Cytotoxic T cell (primary cell): Measurements from ENCODE around the genes ALDOC, TRAF4, DHRS13 and TAOK1.

- PRO-cap, 2 experiments: peak in 2 of 2 experiments; most common plus-strand start chr17:28577104 (in 1); most common minus-strand start chr17:28576894 (in 1)
These were observed at the start of gene ALDOC for GRCh38 chr17:28576786-28577508. Gene ALDOC, minus strand, starts transcription at chr17:28576895.

GRCh38 chr17:28623586-28624047, 9.6 kb upstream of the RSKR start:
- PRO-cap, 2 experiments: no peak in any of the 2 experiments

DNA sequence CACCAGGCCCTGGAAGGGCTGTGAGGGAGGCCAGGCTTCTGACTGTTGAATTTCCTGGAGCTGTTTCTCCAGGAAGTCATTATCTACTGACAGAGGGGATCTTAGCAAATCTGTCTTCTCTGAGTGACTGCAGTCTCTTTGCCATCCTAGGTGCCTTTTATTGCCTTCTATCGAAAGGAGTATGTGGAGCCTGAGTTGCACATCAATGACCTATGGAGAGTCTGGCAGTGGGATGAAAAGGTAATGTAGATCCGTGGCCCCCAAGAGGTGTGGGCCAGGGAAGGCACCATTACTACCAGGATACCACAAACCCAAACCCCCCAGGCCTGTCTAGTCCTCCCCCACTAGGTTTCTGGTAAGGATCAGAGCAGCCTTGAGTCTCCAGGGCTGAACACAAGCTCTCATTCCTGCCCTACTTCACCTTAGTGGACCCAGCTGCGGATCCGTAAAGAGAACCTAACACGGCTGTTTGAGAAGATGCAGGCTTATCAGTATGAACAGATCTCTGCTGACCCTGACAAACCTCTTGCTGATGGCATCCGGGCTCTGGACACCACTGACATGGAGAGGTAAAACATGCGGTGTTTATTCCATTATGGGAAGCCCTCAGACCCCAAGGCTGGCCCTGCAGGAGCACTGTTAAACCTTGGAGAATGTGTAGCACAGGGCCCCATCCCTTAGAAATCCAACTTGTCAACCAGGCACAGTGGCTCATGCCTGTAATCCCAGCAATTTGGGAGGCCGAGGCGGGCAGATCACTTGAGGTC, 16.6 kb downstream of the SUPT6H start:
- PRO-cap, 2 experiments: no peak in any of the 2 experiments

DNA sequence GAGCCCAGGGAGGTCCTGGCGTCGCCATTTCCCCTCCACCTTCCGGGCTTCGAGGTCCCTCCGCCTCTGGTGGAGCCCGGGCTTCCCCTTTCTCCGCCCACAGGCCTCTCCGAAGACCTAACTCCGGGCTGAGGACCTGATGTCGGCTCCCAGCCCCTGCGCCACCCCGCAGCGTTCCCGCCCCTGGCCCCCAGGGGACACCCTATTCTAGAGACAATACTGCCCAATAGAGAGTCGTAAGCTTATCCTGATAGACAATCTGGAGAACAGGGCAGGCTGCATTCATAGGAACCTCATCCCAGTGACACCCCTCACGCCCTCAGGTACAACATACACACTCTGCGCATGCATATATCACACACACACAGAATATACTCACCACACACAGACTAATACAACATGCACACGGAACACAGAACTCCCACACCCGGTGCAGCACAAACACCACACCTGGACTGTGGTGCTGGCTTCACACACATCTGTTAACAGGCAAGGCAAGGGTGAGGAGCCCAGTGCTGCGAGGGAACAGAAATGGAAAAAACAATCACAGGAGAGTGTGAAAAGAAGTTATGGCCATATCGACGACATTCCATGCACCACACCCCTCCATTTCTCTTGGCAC, 693 bp upstream of the PROCA1 start:
- PRO-cap, 2 experiments: peak in 2 of 2 experiments; most common plus-strand start position 26 of the sequence (in 1); most common minus-strand start position 179 of the sequence (in 2)

DNA sequence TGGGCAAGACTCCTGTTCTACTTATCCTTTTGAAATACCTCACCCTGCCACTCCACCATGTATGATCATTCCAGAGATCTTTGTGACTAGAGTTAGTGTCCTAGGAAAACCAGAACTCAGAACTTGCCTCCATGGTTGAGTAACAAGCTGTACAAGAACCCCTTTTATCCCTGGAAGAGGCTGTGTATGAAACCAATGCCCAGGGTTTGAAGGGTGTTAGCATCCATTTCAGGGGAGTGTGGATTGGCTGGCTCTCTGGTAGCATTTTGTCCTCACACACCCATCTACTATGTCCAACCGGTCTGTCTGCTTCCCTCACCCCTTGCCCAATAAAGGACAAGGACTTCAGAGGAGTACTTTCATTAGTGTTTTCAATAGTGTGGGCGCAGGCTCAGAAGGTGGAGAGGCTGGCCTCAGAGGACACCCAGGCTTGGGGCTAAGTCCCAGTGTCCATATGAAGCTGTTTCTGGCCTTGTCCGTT, 2.0 kb downstream of the TLCD1 start:
- PRO-cap, 2 experiments: no peak in any of the 2 experiments

DNA sequence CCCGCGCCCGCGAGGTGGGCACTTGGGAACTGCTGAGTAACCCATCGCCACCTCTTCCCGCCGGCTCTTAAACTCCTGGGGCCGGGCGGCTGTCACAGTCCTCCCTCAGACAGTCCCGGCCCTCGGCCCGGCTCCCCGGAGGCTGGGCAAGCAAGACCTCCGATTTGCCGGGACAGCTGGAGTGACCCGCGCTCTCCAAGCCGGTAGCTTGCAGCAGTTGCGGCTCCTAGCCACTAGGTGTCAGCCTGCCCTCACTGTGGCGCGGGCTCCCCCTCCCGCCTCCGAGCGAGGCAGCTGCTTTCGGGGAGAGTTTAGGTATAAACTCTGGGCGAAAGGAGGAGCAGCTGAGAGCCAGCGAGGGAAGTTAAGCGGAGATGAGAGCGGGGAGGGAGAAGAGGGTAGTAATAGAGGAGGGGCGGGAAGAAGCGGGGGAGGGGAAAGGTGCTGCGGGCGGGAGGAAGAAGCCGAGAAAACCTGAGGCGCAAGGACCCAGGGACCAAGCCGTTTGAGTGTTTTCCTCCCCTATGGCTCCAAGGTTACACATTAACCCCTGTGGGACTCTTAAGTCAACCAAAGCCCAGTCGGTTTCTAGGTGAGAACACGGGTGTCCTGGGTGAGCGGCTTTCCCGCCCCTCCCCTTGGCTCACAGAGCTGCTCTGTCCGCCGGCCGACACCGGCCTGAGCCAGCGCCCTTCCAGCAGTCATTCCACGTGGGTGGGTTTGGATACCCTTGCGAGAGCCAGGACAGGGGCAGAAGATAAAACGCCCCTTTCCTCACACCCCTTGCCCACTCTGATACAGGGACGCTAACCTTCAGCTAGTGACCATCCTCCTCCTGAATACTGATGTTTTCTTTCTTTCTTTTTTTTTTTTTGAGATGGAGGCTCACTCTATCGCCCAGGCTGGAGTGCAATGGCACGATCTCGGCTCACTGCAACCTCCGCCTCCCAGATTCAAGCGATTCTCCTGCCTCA, 1.0 kb upstream of the TLCD1 start:
- PRO-cap, 2 experiments: peak in 2 of 2 experiments; most common plus-strand start position 347 of the sequence (in 2)

DNA sequence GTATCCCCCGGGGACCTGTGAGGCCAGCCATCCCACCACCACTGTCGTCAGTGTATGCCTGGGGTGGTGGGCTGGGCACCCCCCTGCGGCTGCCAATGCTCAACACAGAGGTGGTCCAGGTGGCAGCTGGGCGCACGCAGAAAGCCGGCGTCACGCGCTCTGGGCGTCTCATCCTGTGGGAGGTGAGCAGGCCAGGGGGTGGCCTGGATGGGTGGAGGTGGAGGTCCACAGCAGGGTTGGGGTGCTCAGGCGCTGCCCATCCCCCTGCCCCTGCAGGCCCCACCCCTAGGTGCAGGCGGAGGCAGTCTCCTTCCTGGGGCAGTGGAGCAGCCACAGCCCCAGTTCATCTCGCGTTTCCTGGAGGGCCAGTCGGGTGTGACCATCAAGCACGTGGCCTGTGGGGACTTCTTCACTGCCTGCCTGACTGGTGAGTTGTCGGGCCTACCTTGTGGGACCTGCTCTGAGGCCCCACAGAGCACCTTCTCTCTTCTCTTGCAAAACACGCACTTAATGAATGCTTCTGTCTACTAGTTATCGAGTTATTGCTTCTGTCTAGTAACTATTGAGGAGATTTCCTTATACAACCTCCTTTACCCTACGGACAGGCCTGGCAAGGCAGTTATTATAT, 5.9 kb upstream of the TRAF4 start:
- PRO-cap, 2 experiments: no peak in any of the 2 experiments

DNA sequence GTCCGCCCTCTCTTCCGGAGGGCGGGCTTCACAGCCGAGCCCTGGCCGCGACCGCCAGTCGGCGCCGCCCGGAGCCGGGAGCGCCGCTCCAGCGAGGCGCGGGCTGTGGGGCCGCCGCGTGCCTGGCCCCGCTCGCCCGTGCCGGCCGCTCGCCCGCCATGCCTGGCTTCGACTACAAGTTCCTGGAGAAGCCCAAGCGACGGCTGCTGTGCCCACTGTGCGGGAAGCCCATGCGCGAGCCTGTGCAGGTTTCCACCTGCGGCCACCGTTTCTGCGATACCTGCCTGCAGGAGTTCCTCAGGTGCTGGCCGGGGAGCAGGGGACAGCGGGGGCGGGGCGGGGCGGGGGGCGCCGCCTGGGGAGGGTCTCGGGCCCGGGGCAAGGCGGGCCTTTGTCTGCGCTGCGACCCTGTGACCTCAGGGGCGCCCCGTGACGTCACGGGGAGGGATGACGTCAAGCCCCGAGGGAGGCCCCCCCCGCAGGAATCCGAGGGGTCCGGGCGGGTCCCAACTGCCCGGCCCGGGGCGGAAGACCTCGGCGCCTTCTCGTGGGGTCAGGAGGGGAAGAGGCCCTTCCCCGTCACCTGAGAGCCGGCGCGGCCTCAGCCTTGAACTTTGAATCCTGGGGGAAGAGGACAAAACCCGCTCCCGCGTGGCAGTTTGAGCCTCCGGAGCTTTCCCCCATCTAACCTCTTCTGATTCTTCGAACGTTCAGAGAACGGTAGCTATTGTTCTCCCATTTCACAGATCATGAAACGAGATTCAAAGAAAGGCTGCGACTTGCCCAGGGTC, at the start of gene TRAF4:
TSS of gene TRAF4 (plus strand) at position 57 of the 791 bp plus-strand sequence.
- PRO-cap, 2 experiments: peak in 2 of 2 experiments; most common plus-strand start position 57 of the sequence (in 2); most common minus-strand start position 696 of the sequence (in 2)

DNA sequence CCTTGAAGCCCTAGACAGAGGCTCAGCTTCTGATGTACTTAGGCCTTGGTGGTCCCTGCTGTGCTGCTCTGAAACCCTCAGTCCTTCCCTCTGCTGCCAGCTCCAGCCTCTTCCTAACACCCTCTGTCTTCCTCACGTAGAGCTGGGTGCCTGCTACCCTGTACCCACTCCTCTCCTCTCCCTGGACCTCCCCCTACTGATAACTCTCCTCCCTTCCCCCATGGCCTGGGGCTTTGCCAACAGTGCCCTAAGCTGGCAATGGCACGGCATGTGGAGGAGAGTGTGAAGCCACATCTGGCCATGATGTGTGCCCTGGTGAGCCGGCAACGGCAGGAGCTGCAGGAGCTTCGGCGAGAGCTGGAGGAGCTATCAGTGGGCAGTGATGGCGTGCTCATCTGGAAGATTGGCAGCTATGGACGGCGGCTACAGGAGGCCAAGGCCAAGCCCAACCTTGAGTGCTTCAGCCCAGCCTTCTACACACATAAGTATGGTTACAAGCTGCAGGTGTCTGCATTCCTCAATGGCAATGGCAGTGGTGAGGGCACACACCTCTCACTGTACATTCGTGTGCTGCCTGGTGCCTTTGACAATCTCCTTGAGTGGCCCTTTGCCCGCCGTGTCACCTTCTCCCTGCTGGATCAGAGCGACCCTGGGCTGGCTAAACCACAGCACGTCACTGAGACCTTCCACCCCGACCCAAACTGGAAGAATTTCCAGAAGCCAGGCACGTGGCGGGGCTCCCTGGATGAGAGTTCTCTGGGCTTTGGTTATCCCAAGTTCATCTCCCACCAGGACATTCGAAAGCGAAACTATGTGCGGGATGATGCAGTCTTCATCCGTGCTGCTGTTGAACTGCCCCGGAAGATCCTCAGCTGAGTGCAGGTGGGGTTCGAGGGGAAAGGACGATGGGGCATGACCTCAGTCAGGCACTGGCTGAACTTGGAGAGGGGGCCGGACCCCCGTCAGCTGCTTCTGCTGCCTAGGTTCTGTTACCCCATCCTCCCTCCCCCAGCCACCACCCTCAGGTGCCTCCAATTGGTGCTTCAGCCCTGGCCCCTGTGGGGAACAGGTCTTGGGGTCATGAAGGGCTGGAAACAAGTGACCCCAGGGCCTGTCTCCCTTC, 5.3 kb downstream of the TRAF4 start:
- PRO-cap, 2 experiments: no peak in any of the 2 experiments

- PRO-cap, 2 experiments: no peak in any of the 2 experiments
These were observed 34.5 kb downstream of the FAM222B start for GRCh38 chr17:28807971-28808619.

GRCh38 chr17:28902240-28903292, at the start of gene DHRS13:
Gene DHRS13, minus strand, starts transcription at chr17:28903079.
- PRO-cap, 2 experiments: peak in 2 of 2 experiments; most common plus-strand start chr17:28902444 (in 1); most common minus-strand start chr17:28902889 (in 2)

GRCh38 chr17:28937183-28938236, 13.8 kb downstream of the PHF12 start:
- PRO-cap, 2 experiments: no peak in any of the 2 experiments

DNA sequence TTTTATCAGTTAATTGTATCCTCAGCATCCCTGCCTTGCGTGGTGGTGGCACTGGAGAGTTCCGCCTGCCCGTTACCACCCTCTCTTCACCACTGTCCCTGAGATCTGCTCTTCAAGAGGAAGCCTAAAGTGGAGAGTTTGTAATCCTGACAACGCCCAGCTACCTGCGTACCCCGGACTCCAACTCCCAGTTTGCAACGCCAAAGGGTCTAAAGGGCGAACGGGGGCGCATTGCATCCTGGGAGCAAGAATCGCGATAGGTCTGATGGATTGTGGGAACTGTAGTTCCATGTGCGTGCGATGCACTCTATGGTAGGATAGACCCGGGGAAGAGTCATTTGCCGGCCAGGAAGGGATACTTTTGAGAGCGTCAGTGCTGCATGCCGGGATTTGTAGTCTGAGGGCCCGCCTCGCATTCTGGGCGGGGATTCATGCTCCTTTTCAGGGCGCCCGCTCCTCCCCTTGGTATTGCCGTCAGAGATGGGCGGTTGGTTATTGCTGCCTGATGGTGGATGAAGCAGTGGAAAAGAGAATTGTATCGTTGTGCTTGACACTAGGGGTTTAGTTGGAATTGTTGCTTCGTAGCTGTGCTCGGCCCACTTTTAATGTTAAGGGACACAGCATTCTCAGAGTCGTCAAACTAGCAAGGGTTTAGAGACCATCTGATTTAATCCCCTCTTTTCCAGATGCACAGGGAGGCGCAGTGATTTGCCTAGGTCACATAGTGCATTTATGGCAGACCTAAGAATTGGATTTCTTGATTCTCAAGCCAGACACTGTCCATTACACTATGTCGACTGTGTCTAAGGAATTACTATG, 1.1 kb upstream of the PHF12 start:
- PRO-cap, 2 experiments: peak in 2 of 2 experiments; most common plus-strand start position 481 of the sequence (in 1); most common minus-strand start position 107 of the sequence (in 2)

DNA sequence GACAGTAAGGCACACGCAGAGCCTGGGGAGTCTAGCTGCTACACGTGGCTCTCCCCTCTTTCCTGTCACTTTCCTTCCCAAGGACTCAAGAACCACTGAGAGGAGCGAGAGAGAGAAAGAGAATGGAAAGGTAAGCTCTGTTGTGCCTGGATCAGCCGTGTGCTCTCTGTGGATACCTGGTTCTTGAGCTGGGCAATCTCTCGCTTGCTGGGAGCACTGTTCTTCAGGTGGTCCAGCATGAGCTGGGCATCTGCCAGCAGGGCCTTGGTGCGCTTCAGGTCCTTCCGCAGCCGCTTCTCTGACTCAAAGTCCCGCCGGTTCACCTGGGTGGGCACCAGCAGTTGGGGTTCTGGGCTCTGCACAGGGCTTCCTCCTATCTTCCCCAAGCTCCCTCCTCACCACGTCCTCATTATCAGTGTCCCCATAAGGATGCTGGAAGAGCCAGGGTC, 49.8 kb downstream of the PIPOX start:
- PRO-cap, 2 experiments: no peak in any of the 2 experiments

- PRO-cap, 2 experiments: no peak in any of the 2 experiments
These were observed 68.3 kb downstream of the MYO18A start for GRCh38 chr17:29111737-29112380.

DNA sequence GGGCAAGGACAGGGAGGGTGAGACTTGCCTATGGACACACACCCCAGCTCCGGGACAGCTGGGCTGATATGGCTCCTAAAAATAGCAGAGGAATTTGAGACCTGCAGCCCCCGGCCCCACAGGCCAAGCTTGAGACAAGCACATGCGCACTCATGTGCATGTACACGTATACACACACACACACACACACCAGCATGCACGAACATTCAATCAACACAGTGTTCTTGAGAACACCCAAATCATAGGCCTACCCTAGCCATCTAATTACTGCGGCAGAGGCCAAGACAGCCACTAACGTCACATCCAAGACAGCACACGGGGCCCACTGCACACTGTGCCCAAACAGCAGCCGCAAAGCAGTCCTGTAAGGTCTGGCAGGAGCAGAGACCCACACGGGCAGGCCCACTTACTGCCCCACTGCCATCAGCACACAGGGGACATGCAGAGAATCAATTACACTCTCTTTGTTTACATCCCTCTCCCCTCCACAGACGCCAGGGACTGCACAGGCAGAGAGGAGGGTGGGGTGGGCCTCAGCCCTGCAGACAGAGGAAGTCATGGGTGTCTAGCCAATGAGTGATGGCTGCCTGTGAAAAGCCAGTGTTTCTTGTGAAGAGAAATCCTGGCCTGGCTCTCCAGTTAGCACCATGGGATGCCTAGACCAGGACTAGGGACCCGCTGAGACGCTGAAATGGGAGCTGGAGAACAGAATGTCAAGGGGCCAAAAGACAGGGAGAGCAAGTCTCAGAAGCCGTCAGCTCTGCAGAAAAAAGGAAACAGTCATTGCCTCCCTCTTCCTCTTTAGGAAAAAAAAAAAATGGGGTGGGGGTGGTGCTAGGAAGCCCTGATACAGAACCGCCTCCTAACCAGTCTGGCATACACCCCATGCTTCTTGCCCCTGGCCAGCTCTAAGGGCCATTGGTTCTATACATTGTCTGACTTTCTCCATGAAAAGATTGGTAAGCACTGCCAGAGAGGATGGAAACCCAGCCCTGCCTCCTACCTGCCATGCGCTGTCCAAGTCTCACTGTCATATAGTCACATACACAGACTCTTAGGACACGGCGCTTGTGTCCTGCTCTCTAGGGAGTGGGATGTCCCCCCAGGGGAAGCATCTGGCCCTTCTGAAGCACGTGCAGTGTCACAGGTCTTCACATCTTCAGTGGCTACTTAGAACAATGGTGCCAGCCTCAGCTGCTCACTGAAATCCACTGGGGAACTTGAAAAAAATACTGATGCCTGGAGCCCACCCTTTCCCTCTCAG, 39.1 kb downstream of the MYO18A start:
- PRO-cap, 2 experiments: peak in 1 of 2 experiments; most common plus-strand start position 291 of the sequence (in 1); most common minus-strand start position 131 of the sequence (in 1)

GRCh38 chr17:29170124-29170704, 10.0 kb downstream of the MYO18A start:
- PRO-cap, 2 experiments: no peak in any of the 2 experiments

DNA sequence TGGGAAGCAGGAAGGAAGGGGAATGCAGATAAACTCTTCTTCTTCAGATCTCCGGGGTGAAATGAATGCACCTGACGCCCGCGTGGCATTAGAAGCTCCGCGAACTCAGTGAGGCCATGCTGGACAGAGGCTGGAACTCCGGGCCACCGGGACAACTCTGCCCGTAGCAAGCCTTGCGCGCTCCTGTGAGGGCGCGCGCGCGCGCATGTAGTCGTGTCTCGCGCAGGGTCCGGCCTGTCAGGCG, 198 bp upstream of the TAOK1 start:
- PRO-cap, 2 experiments: peak in 2 of 2 experiments; most common minus-strand start position 185 of the sequence (in 2)

- PRO-cap, 2 experiments: peak in 2 of 2 experiments; most common plus-strand start chr17:29390341 (in 1)
These were observed at the start of gene TAOK1 for GRCh38 chr17:29390287-29390448. Gene TAOK1, plus strand, starts transcription at chr17:29390363.

GRCh38 chr17:29585030-29585582, 4.3 kb downstream of the GIT1 start:
- PRO-cap, 2 experiments: peak in 2 of 2 experiments; most common plus-strand start chr17:29585375 (in 1); most common minus-strand start chr17:29585244 (in 2)